Cardiac ventricle fibroblast (primary cell): Measurements from ENCODE around the gene SNRPB2.

DNA sequence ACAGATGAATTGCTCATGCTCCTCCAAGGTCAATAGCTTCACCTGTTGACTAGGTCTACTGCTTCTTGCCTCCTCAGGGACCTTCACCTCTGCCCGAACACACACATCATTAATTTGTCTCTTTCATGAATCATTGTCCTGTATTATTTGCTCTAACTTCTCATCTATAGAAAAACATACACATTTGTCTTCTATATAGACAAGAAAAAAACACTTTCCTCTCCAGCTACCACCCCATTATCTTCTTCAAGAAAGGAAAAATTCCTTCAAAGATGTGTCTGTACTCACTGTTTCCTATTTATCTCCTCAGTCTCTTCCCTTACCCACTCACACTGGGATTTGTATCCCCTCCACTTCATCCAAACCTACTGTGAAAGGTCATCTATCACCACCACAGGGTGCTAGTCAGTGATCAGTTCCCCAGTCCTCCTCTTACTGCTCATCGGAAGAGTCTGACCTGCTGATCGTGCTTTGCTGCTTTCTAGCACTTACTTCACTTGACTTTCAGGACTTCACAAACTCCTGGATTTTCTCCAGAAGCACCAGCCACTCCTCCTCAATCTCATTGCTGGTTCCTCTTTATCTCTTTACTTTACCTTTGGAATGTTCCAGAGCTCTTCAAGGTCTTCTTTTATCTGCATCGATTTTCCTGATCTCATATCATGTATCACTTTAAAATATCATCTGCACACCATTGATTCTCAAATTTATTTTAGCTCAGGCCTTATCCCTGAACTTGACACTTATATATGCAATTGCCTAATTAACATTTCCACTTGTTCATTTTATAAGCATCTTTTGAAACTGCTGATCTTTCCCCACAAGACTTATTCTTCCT lies 178.7 kb downstream of the TASP1 start:
- RAMPAGE, long total RNA, result no peak

DNA sequence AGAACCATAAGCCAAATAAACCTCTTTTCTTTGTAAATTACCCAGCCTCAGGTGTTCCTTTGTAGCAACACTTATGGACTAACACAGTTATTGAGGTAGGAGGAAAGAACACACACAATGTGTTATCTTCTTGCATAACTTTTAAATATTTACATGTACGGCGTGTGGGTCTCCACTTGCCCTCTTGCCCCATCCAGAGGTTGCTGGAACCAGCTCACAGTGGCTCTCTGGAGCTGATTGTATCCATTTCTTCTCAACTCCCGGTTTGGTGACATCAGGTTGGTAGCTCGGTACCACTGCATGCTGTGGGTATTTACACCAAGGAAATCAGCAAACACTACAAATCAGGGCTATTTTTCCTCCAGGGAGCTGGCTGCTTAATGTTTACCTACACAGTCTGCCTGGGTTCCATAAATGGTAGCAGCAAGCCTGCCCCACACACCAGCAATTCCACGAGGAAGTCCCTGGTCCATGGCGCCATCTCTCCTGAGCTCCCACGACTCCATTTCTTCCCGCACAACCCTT lies 54.3 kb upstream of the TASP1 start:
- RAMPAGE, long total RNA, result no peak

DNA sequence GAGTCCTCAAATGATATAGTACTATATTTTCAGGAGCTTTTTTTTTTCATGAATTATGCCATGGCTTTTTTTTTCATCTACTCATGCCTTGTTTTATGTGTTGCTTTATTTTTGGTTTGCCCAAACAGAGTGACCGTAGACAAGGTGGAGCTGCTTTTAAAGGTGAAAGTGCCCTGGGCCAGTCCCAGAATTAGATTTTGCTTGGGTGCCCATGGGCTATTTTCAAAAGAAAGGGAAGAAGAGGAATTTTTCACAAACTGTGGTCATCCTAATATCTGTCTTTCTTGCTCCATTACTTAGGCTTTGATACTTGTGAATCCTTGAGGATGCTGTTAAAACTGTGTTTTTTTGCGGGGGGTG lies 66.7 kb downstream of the NDUFAF5 start:
- RAMPAGE, long total RNA, result no peak

DNA sequence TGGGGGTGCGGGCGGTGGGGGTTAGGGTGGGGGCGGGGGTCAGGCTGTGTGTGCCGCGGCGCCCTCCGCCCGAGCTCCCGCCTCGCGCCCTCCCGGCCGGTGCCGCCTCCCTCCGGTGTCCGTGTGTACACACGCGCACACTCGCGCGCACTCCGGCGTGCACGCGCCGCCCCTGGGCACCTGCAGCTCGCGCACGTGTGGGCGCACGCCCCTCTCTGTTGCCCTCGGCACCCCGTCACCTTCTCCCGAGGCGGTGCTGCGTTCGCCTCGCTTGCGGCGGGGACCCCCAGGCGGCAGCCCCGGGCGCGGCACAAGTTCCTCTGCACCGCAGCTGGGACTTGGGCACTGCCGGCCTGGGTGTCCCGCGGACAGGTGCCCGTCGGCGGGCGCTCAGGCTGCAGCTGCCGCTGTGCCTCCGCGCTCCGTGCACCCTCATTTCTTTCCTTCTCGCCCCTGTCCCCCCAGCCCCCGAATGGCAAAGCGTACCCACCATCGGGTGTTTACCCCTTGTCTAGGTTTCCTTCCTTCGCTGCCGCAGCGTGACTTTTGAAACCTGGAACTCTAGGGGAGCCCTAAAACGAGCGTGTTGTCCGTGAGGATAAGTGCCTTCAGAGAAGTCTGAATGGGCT lies 628 bp downstream of the MACROD2 start:
- RAMPAGE, long total RNA, result no peak

DNA sequence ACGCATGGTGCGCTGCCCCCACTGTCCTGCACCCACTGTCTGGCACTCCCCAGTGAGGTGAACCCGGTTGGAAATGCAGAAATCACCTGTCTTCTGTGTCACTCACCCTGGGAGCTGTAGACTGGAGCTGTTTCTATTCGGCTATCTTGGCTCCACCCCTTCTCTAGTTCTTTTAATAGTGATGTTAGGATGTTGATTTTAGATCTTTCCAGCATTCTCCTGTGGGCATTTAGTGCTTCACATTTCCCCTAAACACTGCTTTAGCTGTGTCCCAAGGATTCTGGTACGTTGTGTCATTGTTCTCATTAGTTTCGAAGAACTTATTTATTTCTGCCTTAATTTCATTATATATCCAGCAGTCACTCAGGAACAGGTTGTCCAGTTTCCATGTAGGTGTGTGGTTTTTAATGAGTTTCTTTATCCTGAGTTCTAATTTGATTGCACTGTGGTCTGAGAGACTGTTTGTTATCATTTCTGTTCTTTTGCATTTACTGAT lies 130.2 kb upstream of the FLRT3 start:
- RAMPAGE, long total RNA, result no peak

DNA sequence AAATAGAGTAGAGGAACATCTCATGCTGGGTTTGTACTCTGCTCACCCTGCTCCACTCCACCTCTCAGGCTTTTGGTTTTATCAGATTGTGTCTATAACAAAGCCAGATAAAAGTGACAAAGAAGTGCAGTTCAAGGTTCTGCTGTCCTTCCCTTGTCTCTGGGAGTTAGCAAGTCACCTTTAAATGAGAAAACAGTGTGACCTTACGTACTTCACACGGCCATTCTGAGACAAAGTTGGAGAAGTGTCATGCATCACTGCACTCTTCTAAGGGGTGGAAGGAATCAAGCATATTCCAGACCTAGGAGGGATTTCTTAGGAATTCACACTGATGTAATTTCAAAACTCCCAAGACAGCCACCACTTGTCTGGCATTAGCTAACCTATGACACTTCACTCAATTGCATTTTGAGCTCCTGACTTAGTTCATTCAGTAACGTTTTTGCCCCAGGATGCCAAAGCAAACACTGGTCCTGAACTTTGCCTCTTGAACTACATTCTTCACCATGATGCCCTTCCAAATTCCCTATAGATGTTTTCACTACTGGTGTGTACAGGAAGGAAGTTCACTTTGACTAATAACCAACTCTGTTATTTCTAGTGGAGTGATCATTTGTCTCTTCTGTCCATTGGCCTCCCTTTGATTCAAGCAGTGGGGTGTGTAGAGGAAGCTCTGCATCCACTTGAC lies 647.5 kb upstream of the FLRT3 start:
- RAMPAGE, long total RNA, result no peak

DNA sequence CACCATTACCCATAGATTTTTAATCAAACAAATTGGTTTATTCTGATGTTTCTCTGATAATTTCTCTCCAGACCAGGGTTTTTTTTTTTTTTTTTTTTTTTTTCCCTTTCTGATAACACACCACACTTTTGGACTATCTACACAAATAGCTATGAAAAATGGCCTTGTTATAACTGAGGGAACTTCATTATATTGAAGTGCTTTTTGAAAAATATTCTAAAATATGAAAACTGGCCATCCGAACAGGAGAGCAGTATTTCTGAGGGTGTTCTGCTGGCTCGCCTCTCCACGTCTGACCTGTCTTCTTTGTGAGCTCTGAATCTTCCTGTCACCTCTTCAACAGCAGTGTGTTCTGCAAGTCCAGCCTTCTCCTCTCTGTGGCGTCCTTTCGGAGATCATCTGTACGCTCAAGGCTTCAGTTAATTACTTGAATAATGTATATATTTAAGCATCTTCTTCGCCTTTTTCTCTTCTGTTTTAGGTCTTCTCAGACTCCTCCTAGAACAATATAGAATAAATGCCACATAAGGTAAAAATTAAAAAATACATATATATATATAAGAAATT lies 708.3 kb upstream of the FLRT3 start:
- RAMPAGE, long total RNA, result no peak

DNA sequence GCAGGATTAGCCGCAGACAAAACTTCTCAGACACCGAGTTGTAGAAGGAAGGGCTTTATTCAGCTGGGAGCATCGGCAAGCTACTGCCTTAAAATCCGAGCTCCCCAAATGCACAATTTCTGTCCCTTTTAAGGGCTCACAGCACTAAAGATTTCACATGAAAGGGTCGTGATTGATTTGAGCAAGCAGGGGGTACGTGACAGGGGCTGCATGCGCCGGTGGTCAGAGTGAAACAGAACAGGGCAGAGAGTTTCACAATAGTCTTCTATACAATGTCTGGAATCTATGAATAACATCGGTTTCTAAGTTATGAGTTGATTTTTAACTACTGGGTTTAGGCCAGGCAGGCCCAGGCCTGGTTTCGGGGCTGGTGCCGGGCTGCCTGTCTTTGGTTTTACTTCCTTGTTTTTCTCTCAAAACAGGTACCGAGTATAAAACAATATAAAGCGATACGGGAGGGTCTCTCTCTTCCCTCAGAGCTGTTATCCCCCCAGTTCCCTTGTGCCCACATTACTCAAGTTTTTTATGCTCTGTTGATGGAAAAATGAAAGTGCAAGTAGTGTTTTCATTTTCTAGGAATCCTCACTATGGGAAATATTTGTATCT lies 587.4 kb downstream of the KIF16B start:
- RAMPAGE, long total RNA, result no peak

DNA sequence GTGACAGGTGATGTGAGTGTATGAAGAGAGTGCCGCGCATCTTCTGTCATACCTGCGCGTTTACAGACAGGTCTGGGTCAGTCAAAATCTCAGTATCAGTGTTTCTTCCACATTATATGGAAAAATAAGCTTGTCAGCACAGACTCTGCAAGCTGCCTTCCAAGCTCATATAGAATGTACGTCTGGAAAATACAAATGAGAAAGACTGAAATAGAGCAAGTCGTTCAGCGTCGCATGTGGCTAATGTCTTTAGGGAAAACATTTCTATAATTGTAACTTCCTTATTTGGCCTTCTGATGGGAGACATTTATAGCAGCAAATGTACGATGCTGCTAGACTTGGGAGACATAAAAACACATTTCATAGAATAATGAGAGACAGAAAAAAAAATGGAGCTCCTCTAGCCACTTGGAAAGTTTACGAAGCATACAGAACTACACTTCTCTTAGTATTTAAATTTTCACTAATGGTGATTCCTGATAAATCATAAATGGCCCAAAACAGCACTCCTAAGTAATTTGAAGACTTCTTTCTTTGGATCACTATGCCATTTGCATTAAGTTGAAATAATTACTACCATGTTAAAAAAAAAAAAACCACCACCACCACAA lies 122.2 kb downstream of the KIF16B start:
- RAMPAGE, long total RNA, result no peak

- RAMPAGE, long total RNA, result no peak
Measured at GRCh38 chr20:16530507-16530803, 42.8 kb downstream of the KIF16B start.

DNA sequence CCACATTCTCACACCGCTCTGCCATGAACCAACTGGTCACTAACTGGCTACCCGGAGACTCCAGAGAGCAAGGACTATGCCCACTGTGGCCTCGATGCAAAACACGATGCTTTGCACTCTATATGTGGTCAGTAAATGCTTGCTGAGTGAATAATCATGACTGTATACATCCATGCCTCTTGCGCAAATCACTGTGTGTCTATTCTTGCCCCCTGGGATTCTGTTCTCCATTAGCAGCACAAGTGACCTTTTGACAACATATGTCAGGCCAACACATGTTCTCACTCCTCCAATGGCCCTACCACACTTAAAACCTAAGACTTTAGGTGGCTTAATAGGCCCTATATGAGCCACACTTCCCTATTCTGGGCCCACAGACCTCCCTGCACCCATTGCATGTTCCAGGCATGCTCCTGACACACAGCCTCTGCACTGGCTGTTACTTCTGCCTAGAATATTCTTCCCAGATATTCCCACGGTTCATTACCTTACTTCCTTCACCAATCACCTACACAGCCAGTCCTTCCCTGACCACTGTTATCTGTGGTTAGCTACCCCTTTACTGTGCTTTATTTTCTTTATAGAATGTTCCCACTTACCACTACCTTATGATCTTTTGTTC lies 16.8 kb downstream of the KIF16B start:
- RAMPAGE, long total RNA, result no peak

- RAMPAGE, long total RNA, result no peak
Measured at GRCh38 chr20:16572266-16572663, 983 bp downstream of the KIF16B start.

GRCh38 chr20:16729521-16730113 lies at the start of gene SNRPB2:
Gene SNRPB2 (plus strand): TSS chr20:16730026.
- RAMPAGE, long total RNA, result no peak

DNA sequence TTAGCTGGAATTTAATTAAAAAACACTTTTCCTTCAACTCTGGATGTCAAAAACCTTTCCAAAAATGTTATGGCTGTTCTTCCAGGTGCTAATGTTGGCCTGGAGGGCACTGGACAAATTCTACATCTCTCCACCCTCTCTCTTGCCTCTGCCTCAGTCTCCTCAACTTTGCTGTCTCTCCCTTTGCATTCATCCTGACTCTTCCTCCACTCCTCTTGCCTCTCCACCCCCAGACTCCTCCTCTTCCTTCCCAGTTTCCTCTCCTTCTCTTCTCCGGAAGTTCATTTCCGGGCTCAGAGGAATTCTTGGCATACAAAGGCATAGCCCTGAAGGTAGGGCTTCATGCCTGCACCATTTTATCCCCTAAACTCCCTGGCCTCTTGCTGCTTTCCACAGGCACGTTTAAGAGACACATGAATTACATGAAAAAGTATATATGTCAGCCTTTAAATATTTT lies 10.7 kb downstream of the BFSP1 start:
- RAMPAGE, long total RNA, result no peak

DNA sequence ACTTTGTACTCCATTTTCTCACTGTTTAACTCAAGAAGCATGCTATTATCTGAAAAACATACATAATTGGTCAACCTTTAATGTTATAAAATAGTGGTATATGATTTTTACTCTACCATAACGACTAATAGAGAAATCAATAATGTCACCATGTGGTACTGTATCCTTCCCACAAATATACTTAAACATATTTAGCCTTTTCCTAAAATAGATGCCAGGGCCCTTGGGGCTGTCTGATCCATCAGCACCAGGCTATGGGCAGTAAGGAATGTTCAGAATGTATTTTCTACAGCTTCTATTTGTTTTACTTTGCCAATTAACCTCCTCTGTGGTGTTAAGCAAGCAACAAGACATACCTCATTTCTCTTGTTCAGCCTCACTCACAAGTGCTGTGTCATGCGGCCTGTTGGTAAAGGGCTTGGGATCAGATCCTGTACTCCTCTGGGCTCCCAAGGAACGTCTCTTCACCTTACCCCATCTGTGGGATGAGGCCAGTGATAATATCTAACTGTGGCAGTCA lies 7.2 kb upstream of the DSTN start:
- RAMPAGE, long total RNA, result no peak

DNA sequence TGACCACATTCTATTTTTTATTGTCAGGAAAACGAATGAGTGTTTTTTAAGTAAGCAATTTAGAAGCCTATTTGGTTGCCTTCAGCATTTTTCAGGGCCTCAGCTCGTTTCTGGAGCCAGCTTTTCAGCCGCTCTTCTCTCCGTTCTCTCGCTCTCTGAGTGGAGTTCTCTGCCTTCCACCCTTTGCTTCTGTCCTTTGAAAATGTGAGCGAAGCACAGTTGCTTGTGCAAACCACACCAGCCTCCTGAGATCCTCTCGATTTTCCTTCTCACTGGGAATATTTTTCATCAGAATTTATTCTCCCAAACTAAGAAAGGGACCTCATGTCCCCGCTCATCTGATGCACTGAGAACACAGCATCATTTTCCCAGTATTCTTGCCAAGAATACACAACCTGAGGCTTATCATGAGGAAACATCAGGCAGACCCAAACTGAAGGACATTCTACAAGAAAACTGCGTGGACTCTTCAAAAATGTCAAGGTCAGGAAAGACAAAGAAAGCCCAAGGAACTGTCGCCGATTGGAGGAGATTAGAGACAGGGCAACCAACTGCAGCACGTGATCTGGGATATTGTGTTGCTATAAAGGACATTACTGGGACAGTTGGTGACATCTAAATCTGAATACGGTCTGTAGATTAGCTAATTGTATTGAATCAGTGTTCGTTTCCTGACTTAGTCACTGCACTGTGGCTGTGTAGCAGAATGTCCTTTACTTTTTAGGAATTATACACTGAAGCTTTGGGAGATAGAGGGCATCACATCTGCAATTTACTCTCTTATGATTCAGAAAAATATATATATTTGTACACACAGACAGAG lies 72.4 kb downstream of the SNX5 start:
- RAMPAGE, long total RNA, result no peak

DNA sequence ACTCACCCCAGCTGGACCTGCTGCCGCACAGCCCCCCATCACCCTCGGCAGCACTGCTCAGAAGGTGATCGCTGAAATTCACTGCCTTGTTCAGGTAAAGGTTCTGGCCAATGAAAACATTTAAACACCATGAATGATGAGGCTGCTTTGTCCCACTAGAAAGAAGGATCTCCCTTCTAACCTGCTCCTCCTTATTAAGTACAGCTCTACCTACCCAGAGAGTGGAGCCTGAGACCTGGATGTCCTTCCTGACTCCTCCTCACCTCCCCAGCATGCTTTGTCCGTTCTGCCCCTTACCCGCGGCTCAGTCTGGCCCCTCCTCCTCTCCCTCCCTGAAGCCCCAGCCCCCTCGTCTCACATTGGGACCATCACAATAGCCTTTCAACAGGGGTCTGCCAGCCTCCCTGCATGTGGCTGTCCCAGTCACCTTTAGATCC lies 72.6 kb downstream of the DZANK1 start:
- RAMPAGE, long total RNA, result no peak

DNA sequence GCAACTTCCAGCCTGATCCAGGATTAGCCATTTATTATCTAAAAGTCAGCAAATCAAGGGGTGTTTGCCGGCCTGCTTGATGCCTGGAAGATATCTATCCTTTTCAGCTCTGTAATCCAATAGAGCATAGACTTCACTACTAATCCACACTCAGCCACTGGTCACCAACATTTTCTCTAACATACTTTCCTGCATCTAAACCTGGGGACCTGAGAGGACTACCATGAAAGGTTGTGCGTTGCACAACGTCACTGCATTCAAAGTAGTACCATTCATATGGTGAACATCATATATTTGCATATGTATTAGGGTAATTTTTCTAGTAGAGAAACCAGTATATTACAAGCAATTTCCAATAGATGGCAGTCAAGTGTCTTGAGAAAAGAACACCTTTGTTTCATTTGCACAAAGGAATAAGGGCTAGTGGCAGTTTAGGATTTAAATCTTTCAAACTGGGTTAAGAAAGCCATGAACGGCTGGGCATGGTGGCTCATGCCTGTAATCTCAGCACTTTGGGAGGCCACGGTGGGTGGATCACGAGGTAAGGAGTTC lies 53.7 kb downstream of the DZANK1 start:
- RAMPAGE, long total RNA, result no peak

DNA sequence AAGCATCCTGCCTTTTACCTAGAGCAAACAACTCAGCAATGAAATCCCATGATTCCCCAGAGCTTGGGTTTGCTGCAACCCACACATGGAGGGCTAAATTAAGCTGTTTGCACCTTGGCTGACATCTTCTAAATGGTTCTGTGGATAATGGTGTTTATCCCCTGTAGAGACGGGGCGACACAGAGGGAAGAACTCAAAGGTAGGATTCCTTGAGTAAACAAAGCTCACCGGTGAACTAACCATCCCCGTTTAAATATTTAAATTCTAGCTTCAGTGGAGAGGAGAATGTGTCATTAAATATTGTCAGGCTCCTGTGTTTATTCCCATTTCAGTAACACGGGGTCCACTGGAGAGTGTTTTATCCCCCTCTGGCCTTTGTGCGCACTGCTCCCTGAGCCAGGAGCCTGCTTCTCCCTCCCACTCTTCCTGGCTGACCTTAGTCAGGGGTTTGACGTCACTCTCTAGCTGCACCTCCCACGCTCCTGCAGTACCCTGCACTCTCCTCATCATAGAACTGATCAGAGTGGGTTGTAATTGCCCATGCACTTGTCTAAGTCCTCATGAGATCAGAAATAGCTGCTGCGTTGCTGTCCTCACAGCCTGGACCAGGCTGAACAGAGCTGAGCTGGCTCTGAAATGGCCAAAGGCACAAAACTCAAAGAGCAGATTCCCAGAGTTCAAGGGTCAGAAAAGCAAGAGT lies 170.5 kb downstream of the SCP2D1 start:
- RAMPAGE, long total RNA, result no peak

- RAMPAGE, long total RNA, result no peak
Measured at GRCh38 chr20:19211587-19211977, 860 bp upstream of the SLC24A3 start.